Glomerular endothelial cell (primary cell): Measurements from ENCODE around the gene TNFRSF25.

GRCh38 chr1:6353676-6354451 lies 39.7 kb downstream of the ACOT7 start:
- RAMPAGE, long total RNA: no peak

DNA sequence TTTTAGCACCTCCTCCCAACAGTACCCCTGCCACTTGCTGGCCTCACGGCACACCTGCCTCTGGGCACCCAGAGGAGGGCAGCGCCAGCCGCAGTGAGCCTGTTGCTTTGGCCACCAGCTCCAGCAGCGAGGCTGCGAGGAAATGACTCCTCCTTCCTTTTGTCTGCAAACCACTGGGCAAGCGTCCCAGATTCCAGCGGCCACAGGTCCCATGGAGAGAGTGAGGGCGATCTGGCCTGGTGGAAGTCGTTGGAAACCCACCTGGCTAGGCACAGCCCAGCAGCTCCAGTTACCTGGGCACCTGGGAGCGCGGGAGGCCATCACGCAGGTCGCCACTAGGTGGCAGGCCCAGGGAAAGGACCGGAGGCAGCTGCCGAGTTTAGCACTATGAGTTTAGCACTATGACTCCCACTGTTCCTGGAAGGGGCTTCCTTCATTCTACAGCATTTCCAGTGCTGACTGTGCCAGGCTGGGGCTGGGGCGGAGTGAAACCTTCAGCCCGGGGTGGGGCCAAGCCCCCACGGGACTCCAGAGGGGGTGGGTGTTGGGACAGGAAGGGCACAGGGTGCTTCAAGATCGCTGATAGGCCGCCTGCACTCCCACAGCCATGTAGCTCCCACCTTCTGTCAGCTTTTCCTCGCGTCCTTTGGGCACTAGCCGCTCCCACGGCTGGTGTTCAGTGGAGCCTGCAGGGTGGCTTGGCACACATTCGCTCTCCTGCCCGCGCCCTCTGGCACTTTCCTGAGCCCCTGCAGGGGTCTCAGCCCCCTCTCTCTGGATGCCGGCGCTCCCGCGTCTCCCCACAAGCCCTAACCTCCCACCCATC lies 1.1 kb upstream of the ESPN start:
- RAMPAGE, long total RNA: no peak

GRCh38 chr1:6440227-6441233 lies 16.0 kb downstream of the ESPN start:
- RAMPAGE, long total RNA: no peak

- RAMPAGE, long total RNA: no peak
Observed at GRCh38 chr1:6449959-6450637, 15.9 kb downstream of the TNFRSF25 start.

DNA sequence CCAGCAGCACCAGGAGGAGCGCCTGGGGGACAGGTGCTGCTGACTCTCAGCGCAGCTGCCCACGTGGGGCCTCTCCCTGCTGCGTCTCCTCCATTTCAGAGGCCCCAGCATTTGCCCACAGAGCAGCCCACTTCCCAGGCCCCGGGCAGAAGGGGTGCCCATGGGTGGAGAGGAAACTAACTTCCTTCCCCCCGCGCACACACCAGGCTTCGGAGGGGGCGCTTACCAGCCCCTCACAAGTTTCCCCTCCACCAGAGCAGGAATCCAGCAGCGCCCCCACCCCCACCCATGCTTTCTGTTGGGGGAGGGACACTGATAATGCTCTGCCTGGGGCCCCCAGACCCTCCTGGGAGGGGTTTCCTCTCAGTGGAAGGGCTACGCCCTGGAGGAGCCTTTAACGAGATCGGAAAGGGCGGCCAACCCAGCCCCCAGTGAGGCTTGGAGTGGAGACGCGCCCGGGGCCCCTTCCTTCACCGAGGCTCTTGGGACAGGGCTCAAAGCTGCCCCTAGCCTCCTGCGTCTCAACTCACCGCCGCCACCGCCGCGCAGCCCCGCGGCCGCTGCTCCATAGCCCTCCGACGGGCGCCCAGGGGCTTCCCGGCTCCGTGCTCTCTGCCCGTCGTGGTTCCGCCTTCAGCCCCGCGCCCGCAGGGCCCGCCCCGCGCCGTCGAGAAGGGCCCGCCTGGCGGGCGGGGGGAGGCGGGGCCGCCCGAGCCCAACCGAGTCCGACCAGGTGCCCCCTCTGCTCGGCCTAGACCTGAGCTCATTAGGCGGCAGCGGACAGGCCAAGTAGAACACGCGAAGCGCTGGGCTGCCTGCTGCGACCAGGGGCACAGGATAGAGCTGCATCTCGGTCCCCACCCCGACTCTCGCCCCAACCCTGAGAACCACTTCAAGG lies at the start of gene TNFRSF25:
TSS of gene TNFRSF25 (minus strand) at position 635 of the 898 bp plus-strand sequence.
- RAMPAGE, long total RNA: no peak

- RAMPAGE, long total RNA: no peak
Observed at GRCh38 chr1:6500876-6501223, 9.4 kb upstream of the PLEKHG5 start.

GRCh38 chr1:6823020-6823402 lies 37.8 kb downstream of the CAMTA1 start:
- RAMPAGE, long total RNA: no peak

GRCh38 chr1:6960220-6960854 lies 175.1 kb downstream of the CAMTA1 start:
- RAMPAGE, long total RNA: no peak

DNA sequence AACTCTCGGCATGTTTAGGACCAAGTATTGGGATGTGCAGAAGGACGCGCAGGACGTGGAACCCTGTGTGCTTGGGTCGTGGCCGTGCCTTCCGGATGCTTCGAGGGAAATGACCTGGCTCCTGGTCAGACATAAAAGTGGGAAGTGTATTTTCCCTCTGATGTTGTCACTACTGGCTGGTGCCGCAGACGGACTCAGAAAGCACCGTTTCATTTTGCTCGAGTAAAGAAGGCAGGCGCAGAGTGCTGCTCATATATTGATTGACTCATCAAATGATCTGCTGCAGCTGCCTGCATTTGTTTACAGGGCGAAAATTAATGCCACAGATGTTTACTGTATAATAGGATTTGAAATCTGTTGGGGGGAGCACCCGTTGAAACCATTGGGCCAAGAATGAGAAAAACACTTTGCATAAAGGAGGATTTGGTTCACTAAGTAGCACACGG lies 365.5 kb downstream of the CAMTA1 start:
- RAMPAGE, long total RNA: no peak

- RAMPAGE, long total RNA: no peak
Observed at GRCh38 chr1:7252619-7253299, 467.5 kb downstream of the CAMTA1 start.

- RAMPAGE, long total RNA: no peak
Observed at GRCh38 chr1:7463011-7463415, 308.1 kb upstream of the VAMP3 start.

GRCh38 chr1:7500584-7500971 lies 270.5 kb upstream of the VAMP3 start:
- RAMPAGE, long total RNA: no peak

- RAMPAGE, long total RNA: no peak
Observed at GRCh38 chr1:7550531-7550837, 220.6 kb upstream of the VAMP3 start.

DNA sequence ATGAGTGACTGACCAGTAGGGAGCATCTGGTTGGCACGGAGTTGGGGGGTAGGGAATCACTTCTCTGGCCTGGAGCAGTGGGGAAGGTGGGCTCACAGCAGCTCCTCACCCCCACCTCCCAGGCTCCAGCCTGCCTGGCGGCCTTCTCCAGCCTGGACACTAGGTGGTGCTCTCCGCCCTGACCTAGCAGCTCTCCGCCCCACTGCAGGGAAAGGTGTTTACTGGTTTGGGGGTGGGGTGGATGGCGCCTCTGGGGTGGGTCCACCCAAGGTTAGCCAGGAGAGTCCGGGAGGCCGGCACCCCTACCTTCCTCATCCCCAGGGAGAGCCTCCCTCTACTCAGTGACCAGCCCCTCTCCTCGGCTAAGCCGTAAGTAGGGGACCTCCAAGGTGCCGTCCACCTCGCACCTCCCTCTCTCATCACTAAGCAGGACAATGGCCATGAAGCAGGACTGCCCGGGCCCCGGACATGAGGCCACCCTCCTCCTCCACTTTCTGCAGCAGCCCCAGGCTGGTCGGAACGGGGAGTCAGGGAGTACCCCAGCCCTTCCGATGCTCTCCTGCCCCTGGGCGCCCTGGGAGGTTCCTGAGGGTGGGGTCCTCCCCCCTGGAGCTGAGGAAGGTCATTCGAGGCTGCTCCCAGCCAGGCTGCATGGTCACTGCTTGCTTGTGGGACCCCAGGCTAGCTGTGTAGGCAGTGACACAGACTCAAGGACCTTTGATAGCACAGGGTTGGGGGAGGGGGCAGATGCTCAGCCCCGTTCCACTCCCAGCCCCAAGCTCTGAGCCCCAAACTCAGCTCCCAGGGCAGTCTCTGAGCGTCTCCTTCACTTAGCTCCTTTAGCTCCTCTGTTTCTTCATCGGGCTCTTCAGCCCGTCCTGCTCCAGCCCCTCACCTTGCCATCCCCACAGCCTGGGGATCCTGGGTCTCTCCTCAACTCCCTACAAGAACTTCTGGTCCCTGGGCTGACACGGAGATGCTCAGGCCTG lies 101.3 kb upstream of the VAMP3 start:
- RAMPAGE, long total RNA: no peak

DNA sequence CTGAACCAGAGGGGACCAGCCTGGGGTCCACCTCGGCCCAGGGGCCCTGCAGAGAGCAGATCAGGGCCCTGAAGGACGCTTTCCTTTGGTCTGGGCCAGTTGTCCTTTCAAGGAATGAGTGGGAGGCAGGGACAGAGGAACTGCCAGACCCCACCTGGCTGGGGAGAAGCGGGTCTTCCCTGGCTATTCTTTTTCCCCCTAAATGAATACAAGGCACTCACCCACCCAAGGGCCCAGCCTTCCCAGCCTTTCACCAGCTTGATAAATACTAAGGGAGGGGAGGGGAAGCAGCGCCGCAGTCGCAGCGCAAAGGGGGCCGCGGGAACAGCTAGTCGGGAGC lies 91.3 kb upstream of the VAMP3 start:
- RAMPAGE, long total RNA: no peak

GRCh38 chr1:8023108-8024325 lies 2.6 kb downstream of the ERRFI1 start:
- RAMPAGE, long total RNA: no peak

GRCh38 chr1:8097973-8098421 lies 71.9 kb upstream of the ERRFI1 start:
- RAMPAGE, long total RNA: no peak

DNA sequence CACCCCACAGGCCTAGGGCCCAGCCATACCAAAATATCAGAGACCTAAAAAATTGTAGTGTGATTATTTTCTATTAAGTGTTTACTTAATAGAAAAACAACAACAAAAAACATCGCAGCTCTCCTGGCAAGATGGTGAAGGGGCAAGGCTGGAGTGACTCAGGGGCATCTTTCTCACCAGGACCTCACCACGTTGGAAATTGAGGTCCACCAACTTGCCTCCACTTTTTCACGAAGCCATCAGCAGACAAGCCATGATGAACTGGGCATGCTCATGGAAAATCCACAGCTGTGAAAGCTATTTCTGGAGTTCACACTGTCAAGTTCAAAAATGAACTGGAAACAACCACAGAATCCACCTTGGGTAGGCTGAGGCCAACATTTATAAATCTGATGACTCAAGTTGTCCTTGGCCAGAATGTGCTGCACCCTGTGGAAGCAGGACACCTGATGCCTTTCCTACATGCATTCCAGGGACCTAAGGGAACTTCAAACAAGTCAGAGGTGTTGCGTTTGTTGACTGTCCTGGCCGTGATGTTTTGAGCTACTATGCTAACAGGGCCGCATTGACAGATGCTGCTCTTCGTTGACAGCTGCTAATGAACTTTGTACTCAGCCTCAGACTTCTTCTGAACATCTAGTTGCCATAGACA lies 128.1 kb upstream of the SLC45A1 start:
- RAMPAGE, long total RNA: no peak

- RAMPAGE, long total RNA: no peak
Observed at GRCh38 chr1:8216672-8217939, 100.8 kb upstream of the SLC45A1 start.

DNA sequence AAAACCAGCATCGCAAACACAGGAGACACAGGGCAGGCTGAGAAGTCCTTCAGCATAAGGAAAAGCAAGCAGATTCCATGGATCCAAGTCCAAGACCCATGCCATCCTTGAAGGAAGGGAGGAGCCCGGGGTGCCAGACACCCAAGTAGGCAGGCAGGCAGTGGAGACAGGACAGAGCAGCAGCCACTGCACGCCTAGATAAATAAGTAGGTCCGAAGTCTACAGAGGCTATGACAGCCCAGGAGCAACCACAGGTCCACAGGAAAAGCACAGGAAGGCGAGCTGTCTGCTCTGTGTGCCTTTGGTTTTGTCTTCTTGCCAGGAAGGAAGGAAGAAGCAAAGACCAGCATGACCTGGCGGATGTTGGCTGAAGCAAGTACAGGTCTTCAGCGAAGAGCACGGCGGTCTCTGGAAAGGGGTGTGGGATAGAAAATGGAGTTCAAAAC lies 76.4 kb upstream of the SLC45A1 start:
- RAMPAGE, long total RNA: no peak